REH cell (cell line): ENCODE measurements around the gene QRICH2.

DNA sequence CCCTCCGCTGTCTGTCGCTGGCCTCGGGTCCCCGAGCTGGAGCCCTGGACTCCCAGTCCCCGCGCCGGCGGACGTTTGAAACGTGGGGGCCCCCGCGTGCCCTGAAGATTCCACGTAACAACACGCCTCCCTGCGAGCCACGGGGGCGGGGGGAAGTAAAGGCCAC is at the start of gene QRICH2:
Gene QRICH2 (minus strand): TSS at position 77 of the 166 bp plus-strand sequence.
- PRO-cap: no peak

GRCh38 chr17:76368417-76369103 is 14.8 kb upstream of the PRPSAP1 start:
- PRO-cap: bidirectional peak, plus-strand start at chr17:76368848, minus-strand start at chr17:76368687

GRCh38 chr17:76497758-76498776 is 3.2 kb downstream of the RHBDF2 start:
- PRO-cap: no peak

GRCh38 chr17:76501751-76502029 is 467 bp upstream of the RHBDF2 start:
- PRO-cap: no peak

DNA sequence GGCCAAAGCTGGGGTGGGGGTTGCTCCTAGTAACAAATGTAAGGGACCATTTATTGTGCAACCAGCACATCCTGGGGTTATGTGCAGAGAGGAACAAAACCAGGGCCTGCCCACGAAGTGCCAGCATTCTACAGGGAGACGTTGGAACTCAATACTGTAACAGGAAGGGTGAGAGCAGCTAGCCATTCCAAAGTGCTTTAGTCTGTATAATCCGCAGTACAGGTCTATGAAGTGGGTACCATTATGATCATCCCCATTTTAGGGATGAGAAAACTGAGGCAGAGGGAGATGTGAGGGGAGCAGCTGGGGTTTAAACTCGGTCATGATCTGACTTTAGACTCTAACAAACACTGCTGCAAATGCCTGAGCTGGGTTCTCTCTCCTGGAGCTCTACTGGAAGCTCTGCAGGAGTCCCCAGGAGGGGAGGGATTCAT is 1.3 kb upstream of the RHBDF2 start:
- PRO-cap: no peak

GRCh38 chr17:76558061-76558989 is 18.5 kb downstream of the PRCD start:
- PRO-cap: bidirectional peak, plus-strand start at chr17:76558436, minus-strand start at chr17:76558141; unidirectional peak, plus-strand start at chr17:76558794

DNA sequence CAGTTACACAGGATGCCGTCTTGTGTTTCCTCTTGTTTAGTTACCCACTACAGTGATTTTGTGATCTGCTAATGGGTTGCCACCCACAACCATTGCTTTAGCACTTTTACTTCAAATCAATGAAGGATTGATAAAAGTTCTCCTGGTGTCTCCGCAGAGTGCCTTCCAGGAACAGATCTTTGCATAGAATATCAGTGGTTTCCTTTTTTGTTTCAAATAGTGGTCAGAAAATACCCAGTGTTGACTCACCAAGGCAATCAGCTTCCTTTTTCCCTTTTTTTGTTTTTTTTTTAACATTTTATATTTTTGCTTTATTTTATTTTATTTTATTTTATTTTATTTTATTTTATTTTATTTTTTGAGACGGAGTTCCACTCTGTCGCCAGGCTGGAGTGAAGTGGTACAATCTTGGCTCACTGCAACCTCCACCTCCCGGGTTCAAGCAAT is 22.2 kb downstream of the ST6GALNAC2 start:
- PRO-cap: no peak

GRCh38 chr17:76575489-76575848 is 10.2 kb downstream of the ST6GALNAC2 start:
- PRO-cap: no peak

DNA sequence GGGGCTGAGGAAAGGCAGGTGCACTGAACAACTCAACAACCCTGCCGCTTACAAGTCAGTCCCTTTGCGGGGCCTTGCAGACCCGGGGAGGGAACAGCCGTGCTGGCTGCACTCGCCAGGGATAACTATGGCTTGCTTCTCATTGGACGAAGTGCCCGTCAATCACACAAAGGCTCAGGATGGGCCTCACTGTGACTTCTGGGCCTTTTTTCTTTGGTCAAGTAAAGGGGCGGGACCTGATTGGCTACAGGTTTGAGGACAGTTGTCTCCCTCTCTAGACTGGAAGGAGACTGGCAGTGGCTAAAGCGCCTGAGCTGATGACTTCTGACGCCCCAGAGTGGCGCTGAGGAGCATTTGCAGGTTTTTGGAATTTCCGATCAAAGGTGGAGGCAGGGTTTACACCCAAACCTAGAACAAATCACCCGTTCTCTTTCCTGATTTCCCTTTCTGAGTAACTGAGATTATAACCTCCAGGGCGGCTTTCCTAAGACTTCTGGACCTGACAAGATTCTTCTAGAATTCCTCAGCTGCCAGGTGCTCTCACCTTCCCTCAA is 27.5 kb upstream of the ST6GALNAC2 start:
- PRO-cap: no peak

GRCh38 chr17:76657961-76658513 is 14.5 kb upstream of the ST6GALNAC1 start:
- PRO-cap: no peak

DNA sequence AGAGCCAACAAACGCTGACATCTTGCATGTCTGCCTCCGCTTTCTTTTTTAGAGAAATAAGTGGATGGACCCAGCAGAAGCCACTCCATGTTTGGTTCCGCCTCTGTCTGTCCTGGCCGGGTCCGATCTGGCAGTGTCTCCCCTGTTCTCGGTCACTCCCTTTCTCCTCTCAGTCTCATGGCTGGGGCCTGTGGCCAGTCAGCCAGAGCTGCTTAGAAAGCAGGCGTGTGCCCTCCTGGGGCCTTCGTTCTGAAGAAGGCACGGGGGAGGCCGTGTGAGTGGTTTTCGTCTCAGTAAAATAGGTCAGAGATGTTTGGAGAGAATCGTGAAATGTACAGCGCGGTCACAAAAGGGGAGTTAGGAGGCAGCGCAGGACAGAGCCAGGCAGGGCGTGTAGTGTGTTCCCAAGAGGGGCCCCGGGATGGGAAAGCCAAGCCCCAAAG is 23.3 kb downstream of the MXRA7 start:
- PRO-cap: no peak

DNA sequence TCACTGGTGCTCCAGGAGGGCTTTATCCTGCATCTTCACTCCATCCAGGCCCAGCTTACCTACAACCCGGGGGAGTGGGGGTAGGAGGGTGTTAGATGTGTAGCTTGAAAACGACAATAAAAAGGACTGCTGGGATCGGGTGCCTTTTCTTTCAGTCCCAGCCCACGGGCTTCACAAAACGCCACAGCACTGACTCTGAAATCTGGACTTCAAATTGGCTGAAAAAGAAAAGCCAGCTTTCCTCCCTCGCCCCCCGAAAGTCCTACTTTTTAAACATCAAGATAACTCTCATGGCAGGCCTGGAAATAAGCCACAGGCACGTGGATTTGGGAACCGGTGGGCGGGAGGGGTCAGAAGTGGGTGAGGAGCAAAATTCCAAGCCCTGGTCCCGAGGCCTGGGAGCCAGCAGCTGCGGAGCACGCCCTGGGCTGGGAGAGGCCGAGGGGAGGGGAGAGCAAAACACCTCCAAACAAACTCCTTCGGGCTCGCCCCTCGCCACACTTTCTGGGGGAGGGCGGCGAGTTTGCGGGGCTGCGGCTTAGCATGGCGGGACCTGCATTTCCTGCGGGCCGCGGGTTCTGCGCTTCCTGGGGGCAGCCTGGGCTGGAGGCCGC is 754 bp downstream of the MXRA7 start:
- PRO-cap: no peak

GRCh38 chr17:76740248-76740787 is 2.4 kb downstream of the MFSD11 start:
- PRO-cap: no peak

GRCh38 chr17:76756860-76757327 is 19.0 kb downstream of the MFSD11 start:
- PRO-cap: no peak

DNA sequence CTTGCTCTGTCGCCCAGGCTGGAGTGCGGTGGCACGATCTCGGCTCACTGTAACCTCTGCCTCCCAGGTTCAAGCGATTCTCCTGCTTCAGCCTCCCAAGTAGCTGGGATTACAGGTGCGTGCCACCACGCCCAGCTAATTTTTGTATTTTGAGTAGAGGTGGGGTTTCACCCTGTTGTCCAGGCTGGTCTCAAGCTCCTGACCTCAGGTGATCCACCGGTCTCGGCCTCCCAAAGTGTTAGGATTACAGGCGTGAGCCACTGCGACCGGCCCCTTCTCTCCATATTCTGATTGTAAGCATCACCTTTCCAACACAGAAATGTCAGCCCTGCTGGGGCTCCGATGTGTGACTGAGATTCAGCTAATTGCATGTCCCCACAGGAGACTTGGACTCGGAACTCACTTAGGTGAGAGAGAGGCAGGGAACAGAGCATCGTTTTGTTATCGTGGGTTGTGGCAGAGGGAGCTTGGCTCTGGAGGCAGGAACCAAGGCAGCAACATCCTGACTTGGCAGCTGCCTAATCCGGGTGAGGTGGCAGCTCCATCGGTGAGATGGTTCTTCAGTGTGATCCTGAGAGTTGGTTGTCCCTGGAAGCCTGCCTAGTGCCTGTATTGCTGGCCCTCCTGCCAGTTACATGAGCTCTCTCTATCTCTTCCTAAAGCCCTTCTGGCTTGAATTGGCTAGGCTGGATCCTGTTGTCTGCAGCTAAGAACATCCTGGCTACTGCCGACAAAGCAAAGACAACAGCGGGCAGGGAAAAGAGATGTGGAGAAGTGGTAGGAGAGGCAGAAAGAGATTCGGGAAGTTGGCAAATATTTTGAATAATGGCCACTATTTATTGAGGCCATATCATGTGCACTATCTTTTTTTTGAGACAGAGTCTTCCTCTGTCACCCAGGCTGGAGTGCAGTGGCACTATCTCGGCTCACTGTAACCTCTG is 20.0 kb upstream of the SEC14L1 start:
- PRO-cap: no peak

DNA sequence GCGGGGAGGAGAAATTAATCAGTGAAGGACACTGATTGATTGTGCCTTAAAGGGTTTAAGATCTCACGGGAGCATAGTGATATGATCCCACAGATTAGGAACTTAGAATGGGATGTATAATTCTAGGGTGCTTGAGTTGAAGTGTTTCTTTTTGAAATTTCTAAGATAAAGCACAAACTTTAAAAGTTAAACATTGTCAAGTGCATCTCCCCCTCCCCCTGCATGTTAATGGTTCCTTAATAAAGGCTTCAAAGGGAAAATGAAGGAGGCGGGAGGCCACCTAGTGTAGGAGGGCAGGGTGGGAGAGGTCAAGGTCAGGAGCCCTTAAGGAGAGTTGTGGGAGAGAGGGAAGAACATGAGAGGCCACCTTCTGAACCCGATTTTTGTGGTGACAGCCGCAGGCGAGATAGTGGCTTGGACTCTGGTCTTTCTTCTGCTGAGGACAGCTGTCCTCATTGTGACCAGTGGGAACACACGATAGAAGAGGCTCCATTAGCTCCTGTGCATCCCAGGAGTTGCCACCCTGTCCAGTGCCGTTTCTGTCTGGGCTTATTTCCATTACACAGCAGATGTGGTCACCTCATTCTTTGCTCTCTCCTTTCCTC is 7.3 kb downstream of the SEC14L1 start:
- PRO-cap: no peak

DNA sequence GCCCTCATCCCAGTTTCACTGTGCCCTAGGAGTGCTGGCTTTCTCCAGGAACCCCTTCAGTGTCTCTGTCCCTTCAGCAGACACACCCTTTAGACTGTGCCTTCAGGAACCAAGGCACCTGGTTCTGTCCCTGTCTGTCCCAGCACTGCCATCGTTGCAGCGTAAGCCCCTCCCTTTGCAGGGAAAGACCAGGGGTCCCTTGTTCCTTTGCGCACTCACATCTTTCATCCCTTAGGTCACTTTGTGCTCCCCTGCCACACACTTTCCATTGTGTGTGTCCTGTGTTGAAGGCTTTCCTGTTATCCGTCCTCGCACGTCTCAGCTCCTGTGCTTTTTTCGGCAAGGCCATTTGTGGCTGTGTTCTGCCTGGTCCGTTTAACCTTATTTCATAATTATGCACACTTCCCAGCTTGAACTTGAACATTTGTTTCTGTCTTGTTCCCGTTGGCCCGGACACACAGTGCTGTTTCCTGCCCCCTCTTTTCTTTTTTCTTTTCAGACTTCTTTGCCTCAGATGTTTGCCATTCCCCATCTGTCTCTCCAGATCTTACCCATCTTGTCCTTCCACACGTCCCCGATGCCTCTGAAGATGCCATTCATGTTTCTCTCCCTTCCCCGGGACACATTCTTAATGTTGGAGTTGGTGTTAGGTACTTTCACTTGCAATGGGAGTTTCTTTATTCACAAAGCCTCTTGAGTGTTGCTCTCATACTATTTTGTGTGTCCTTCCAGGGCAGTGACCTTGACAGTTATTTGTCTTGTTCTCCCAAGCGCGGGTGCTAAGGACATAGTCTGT is 8.0 kb downstream of the SEC14L1 start:
- PRO-cap: no peak

DNA sequence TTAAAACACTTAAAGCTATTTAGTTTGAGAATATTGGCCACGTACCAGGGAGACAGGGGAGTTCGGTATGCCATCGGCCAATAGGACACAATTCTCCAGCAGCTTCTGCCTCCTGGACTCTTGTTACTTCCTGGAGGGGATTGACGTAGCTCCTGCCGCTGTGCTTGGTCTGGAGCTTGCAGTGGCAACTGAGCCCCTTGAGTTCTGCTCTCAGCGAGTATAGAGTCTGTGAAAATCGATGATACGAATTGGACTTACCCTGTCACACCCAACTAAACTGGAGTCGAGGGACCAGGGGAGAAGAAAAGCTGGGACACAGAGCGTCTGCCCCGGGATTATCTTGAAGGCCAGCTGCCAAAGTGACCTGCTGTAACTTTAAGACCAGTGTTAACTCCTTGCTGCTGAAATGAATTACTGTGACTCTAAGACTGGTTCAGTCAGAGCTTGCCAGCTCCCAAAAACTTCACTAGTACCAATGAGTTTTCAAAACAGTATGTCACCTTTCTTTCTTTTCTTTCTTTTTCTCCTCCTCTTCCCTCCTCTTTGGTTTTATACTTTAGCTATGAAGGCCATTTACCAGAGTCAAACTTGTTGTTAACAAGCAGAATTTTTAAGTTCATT is 22.3 kb downstream of the SEC14L1 start:
- PRO-cap: no peak

DNA sequence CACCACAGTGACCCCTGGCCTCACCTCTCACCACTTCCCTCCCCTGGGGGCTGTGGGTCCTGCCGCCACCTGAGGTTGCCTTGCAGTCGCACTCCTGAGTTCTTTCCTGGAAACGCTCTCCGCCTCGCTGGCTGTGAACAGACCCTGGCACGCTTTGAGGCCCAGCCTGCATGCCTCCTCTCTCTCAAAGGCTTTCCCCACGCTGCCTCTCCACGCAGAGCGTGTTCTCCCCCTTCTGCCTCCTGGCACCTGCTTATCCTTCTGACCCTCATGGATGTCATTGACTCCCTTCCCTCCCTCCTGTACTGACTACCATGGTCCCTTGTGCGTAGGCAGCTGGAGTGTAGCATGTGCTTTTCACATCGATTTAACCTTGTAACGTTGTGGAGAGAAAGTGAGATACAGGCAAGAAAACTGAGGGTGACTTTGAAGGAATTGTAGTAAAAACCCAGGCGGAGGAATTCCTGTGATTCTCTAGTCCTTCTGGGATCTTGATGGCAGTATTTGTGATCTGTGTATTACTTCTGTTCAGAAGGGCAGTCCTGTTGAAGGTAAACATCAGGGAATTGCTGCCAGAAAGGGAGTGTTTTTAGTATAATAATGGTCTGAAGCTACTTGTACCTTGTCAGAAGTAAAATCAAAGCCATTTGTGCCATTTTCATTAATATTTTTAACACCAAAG is 45.6 kb downstream of the SEC14L1 start:
- PRO-cap: no peak

DNA sequence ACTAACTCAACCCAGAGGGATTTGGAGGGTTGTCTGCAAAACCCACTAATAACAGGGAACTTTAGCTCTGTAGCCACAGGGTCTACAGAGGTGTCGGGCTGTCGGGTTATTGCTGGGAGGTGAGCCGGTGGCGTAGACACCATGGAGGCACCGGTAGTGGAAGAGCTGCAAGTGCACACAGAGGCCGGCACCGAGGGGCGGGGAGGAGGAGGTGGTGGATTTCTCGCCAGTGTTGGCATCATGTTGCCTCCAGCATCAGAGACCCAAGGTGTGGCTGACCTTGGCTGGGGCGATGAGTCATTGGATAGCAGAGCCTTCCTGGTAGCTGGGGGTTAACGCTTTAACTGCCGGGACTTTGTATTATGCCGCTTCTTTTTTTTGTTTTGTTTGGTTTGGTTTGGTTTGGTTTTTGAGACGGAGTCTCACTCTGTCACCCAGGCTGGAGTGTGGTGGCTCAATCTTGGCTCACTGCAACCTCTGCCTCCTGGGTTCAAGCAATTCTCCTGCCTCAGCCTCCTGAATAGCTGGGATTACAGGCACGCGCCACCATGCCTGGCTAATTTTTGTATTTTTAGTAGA is 7.5 kb downstream of the SEPTIN9 start:
- PRO-cap: no peak